GM23248 (cell line): ENCODE measurements around the gene RRAS.

- RAMPAGE, long total RNA: no peak
Measured at GRCh38 chr19:49489438-49490130, 2.2 kb downstream of the RPL13A start.

DNA sequence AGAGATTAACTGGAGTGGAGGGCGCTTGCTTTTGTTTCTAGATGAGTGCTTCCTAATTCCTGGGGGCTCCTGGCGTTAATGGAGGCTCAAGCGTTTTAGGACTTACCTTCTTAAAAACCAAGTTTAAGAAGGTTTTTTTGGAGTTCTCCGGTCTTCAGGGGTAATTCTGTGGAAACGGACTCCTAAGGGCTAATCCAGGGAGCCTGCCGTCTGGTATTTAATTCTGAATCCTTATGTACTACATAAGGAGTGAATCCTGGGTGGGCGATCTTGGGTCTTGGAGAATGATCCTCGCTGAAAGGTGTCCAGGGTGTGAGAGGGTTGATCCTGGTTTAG is 329 bp downstream of the RPS11 start:
- RAMPAGE, long total RNA: no peak

GRCh38 chr19:49512901-49513753 is 666 bp downstream of the FCGRT start:
- RAMPAGE, long total RNA: no peak

GRCh38 chr19:49542152-49542929 is 14.5 kb downstream of the RCN3 start:
- RAMPAGE, long total RNA: no peak

- RAMPAGE, long total RNA: no peak
Measured at GRCh38 chr19:49592295-49592680, 1.3 kb downstream of the PRR12 start.

DNA sequence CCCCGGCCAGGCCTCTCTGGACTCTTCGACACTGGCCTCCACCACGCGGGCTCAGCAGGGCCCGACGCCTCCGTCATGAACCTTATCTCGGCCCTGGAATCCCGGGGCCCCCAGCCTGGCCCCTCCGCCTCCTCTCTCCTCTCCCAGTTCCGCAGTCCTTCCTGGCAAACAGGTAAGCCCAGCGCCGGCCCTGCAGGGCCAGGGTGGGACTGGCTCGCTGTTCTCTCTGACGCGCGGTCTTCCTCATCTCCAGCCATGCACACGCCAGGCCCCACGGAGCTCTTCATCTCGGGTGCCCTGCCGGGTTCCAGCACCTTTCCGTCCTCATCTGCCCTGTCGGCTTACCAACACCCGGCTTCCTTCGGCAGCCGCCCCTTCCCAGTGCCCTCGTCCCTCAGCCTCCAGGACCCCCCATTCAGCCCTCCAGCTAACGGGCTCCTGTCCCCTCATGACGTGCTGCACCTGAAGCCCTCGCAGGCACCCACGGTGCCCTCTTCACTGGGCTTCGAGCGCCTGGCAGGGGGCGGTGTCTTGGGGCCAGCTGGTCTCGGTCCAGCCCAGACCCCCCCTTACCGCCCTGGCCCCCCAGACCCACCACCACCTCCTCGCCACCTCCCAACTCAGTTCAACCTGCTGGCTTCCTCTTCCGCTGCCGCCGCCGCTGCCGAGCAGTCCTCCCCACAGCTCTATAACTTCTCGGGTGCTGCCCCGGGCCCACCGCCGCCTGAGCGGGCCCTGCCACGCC is 3.6 kb downstream of the PRR12 start:
- RAMPAGE, long total RNA: no peak

DNA sequence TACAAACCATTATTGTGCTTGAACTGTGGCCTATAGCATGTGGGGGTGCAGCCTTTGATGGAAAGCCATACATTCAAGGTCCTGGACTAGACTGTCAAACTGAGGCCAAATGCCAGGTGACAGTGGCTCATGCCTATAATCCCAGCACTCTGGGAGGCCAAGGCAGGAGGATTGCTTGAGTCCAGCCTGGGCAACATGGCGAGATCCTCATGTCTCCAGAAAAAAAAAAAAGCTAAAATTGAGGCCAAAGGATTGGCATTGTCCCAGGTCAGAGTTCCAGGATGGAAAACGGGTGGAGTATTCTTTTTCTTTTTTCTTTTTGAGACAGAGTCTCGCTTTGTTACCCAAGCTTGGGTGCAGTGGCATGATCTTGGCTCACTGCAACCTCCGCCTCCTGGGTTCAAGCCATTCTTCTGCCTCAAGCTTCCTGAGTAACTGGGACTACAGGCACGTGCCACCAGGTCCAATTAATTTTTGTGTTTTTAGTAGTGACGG is 10.6 kb downstream of the RRAS start:
- RAMPAGE, long total RNA: no peak

DNA sequence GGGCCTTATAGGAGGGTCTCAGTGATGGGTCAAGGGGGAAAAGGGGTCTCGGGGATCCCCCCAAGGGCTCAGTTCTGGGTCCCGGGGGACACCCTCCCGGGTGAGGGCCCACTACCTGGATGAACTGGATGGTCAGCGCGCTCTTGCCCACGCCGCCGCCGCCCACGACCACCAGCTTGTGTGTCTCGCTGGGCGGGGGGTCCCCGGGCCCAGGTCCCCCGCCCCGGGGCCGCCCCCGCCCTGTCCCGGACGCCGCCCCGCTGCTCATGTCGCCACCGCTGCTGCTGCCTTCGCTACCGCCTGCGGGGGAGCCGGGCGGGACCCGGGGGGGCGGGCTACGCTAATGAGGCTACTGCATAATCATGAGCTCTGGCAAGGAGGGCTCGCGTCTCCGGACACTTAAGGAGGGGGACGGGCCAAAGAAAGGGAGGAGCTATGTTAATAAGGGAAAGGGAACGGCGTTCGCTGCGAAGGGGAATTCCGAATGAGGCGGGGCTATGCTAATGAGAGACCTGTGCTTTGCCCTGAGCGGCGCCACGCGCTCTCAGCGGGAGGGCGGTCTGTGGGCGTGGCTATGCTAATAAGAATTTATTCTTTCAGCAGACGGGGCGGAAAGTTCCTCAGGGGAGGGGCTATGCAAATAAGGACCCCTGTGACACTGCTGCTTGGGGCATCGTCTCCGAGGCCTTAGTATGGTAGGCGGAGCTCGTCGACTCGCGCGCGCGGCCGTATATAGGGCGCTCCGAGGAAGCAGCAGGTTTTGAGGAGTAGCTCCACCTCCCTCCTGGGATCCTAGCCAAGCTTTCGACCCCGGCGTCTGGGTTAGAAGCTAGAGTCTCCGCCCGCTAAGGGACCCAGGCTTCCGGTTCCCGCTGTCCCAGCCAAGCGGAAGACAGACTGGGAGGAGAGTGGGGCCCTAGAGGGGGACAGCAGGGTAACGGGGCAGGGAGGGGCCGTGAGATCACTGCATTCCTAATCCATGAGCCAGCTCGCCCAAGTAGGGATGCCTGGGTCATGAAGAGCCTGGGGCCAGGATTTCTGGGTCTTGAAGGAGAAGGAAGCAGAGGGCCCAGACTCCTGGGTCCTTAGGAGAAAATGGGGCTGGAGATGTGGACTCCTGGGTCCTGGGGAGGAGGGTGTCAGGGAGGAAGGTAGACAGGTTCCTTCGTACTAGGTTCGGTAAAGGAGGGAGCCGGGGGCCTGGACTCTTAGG is at the start of gene RRAS:
Gene RRAS, minus strand, starts transcription at position 313 of the 1,213 bp plus-strand sequence.
- RAMPAGE, long total RNA: no peak

- RAMPAGE, long total RNA: no peak
Measured at GRCh38 chr19:49650866-49651601, 9.0 kb downstream of the SCAF1 start.

DNA sequence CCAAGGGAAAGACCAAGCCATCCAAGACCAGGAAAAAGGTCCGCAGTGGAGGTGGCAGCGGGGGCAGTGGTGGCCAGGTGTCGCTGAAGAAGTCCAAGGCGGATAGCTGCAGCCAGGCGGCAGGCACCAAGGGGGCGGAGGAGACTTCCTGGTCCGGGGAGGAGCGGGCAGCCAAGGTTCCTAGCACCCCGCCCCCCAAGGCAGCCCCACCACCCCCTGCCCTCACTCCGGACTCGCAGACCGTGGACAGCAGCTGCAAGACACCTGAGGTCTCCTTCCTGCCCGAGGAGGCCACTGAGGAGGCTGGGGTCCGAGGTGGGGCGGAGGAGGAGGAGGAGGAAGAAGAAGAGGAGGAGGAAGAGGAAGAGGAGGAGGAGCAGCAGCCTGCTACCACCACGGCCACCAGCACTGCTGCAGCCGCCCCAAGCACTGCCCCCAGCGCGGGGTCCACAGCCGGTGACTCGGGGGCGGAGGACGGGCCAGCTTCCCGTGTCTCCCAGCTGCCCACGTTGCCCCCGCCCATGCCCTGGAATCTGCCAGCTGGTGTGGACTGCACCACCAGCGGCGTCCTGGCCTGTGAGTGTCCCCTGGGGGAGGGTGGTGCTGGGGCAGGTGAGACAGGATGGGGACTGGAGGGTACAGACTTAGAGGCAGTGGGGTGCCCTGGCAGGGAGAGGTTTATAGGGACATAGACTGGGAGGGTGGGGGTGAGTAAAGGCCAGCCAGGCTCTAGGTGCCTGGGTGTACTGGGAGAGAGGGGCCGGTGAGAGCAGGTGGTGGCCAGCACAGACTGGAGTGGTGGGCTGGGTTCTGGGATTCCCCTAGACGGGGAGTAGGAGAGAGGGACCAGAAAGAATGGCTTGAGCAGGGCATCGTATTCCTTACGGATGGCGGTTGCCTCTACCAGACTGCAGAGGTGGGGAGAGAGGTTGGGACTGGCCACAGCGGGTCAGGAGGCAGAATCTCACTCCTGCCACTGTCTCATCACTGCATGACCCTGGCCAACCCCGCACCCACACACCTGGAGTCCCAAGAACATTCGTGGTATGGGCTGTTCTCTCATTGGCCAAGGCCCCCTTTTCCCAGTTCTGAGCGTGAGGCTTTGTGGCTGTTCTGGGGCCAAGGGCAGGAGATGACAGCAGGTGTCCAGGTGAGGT is 11.5 kb downstream of the SCAF1 start:
- RAMPAGE, long total RNA: no peak

- RAMPAGE, long total RNA: no peak
Measured at GRCh38 chr19:49672001-49672713, 4.9 kb upstream of the PRMT1 start.

- RAMPAGE, long total RNA: no peak
Measured at GRCh38 chr19:49677975-49678270, 852 bp downstream of the PRMT1 start.

- RAMPAGE, long total RNA: no peak
Measured at GRCh38 chr19:49678271-49678867, 1.3 kb downstream of the PRMT1 start.

DNA sequence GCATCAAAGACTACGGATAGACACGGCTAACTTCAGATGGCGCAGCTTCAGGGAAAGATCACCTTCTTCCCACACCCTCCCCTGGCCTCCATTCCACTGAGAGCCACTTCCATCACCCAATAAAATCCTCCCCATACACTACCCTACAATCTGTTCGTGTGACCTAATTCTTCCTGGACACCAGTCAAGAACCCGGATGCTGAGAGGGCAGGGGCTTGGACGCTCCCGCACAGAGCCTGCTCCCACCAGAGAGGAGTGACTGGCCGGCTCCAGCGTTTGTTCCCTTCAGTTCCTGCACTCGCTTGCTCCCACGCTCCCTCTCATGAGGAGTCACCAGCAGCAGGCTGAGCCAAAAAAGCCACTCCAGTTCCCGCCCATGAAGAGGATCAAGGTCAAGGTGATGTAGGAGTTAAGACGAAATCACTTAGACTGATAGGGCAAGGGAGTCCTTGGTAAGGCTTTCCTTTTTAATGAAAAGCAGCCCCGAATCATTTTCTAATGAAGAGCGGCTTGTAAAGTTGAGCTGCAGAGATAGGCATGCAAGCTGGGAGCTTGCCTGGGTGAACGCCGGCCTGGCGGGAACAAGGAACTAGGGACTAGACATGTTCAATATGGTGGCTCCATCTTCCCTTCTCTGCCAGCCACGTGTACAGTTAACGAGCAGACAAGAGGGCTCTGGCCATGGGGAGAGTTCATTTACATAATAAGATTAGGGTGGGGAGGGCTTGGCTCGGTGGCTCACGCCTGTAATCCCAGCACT is 35.6 kb downstream of the TSKS start:
- RAMPAGE, long total RNA: no peak

GRCh38 chr19:49767422-49768099 is 760 bp downstream of the AP2A1 start:
- RAMPAGE, long total RNA: no peak

- RAMPAGE, long total RNA: no peak
Measured at GRCh38 chr19:49826126-49827075, 8.3 kb downstream of the MED25 start.

DNA sequence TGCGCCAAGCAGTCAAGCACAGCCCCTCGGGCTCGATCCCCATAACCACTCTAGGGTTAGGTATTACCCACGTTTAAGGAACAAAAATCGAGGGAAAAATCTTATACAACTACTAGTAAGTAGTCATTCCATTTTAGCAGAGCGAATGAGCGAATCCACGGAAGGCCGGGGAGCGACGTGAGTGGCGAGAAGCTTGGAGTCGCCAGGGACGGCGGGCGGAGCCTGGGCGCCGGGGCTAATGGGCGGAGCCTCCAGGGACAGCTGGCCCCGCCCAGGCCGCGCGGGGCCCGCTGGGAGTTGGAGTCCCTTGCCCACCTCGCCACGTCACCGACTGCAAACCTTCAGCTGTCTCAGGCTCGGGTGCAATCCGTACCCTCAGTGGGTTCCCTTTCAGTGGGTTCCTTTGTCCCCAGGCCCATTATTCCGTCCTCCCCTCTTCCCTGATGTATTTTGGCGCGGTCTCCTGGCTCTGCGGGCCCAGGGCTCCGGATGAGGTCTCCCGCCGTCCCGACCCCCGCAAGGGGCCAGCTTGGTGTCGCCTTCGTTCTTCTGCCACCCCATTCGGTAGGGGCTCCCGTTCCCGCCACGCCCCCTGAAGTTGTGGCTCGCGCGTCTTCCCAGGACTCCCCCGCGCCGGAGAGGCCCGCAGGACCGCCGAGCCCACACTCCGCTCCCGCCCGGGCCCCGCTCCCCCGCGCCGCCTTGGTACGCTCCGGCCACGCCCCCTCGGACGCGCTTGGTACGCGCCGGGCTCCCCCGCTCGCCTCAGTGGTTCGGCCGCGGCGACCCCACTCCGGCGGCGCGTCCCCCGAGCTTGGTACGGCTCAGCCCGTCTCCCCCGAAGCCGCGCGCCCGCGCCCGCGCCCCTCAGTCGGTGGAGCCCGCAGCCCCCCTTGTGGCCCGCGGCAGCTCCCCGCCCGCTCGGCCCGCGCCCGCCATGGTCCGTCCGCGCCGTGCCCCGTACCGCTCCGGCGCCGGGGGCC is 16.7 kb downstream of the PNKP start:
- RAMPAGE, long total RNA: no peak

- RAMPAGE, long total RNA: no peak
Measured at GRCh38 chr19:49852026-49852479, 15.3 kb downstream of the PNKP start.

DNA sequence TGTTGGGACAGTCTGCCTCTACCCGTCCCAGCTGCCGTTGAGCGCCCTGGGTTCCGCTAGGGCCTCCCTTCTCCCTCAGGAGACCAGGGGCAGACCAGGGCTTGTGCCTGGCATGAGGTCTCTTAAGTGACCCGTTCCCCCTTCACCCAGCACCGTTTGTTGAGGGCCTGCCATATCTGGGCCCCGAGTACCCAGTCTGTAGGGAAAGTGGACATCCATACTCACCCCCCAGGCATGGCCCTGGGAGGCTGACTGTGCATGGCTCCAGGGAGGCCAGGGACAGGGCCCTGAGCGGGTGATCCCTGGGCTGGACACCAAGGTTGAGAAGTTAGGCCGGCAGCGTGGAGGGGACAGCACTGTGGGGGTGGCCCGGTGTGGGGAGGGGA is 11.4 kb downstream of the PNKP start:
- RAMPAGE, long total RNA: no peak

- RAMPAGE, long total RNA: no peak
Measured at GRCh38 chr19:49858008-49858803, 9.2 kb downstream of the PNKP start.